Cardiac ventricle fibroblast (primary cell): ENCODE measurements around the genes ACTR5 and LPIN3.

GRCh38 chr20:38503179-38503540 is 30.5 kb downstream of the RALGAPB start:
- RAMPAGE, long total RNA: no peak

- RAMPAGE, long total RNA: no peak
Measured at GRCh38 chr20:38747816-38748578, at the start of gene ACTR5. Gene ACTR5, plus strand, starts transcription at chr20:38748460.

- RAMPAGE, long total RNA: no peak
Measured at GRCh38 chr20:38805861-38806679, 573 bp downstream of the PPP1R16B start.

DNA sequence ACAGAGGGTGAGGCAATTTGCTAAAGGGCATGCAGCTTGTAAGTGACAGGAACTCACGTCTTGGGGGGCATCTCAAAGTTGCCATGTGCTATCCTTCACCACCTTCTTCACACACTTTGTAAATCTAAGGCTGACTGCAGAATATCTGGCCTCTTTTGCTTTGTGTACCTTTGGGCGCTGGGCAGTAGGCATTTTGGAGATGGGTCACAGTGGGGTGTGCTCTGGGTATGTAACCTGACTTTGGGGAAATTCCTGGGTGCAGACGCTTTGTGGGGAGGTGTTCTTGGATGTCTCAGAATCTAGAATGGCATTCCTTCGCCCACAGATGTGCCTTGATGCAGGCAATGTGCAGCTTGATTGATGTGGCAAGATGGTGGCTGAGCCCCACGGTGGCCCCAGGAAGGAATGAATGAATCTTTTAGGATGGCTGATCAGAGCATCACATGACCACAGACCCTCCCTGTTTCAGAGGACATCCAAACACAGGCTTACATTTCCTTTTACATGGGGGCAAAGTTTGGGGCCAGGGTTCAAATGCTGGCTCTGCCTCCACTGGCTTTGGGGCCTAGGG is 5.4 kb downstream of the PPP1R16B start:
- RAMPAGE, long total RNA: no peak

DNA sequence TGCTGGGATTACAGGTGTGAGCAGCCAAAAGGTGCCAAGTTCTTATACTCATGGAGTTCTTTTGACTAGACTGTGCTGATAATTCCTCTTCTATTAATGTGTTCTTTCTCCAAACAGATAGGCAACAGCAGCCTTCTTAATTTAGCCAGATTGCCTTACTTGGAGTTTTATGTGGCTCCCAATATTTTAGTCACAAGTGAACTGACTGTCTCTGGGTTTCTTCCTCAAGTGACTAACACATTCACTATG is 8.0 kb downstream of the DHX35 start:
- RAMPAGE, long total RNA: no peak

DNA sequence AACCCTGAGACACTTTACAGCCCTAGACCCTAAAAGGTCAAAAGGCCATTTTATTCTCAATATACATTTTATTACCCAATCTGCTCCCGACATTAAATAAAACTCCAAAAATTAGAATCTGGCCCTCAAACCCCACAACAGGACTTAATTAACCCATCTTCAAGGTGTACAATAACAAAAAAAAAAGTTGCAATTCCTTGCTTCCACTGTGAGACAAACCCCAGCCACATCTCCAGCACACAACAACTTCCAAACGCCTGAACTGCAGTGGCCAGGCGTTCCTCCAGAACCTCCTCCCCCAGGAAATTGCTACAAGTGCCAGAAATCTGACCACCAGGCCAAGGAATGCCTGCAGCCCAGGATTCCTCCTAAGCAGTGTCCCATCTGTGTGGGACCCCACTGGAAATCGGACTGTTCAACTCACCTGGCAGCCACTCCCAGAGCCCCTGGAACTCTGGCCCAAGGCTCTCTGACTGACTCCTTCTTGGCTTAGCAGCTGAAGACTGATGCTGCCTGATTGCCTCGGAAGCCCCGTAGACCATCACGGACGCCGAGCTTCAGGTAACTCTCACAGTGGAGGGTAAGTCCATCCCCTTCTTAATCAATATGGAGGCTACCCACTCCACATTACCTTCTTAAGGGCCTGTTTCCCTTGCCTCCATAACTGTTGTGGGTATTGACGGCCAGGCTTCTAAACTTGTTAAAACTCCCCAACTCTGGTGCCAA is 417.9 kb downstream of the MAFB start:
- RAMPAGE, long total RNA: no peak

- RAMPAGE, long total RNA: no peak
Measured at GRCh38 chr20:40323261-40323967, 365.6 kb downstream of the MAFB start.

DNA sequence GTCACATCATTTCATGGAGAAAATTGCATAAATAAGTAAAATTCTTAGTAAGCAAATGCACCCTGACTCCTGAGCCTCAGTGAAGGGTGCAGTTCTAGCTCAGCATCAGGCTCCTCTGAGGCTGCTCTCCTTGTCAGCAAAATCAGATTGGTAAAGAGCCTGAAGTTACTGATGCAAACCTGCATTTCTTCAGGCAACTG is 266.1 kb downstream of the MAFB start:
- RAMPAGE, long total RNA: no peak

- RAMPAGE, long total RNA: no peak
Measured at GRCh38 chr20:40684378-40685447, 4.3 kb downstream of the MAFB start.

GRCh38 chr20:41006720-41007166 is 21.9 kb upstream of the TOP1 start:
- RAMPAGE, long total RNA: no peak

GRCh38 chr20:41017658-41018197 is 10.9 kb upstream of the TOP1 start:
- RAMPAGE, long total RNA: no peak

- RAMPAGE, long total RNA: no peak
Measured at GRCh38 chr20:41076760-41077116, 48.1 kb downstream of the TOP1 start.

DNA sequence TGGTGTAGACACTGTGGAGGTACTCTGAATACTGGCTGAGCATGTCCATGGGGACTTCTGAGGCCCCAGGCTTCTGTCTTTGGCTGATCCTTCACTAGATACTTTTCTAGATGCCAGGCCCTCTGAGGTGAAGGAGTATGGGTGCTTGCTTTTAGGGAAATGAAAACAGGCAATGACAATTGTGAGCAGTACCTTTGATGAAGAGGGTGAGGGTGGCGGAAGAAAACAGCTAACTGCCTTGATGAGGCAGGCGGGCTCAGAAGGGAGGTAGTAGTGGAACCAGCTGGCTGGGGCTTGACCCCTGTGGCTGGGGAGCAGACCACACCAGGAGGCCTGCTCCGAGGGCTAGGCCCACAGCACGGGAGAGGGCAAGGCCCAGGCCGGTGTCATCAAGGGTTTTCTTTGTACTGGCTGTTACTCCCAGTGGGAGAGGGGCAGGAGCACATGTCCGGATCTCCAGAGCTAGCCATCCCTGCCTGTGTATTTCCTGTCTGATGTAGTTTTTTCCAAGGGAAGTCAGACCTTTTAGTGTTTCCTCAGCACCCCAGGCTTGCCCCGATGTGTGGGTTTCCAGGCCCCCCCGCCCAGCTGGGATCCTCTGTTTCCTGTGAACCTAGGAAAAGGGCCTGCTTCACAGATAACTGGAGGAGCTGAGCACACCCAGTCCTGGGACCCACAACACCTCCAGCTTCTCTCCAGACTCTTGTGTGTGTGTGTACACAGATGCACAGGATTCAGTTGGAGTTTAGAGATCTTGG is 4.0 kb downstream of the PLCG1 start:
- RAMPAGE, long total RNA: no peak

- RAMPAGE, long total RNA: no peak
Measured at GRCh38 chr20:41162919-41163527, 25.7 kb downstream of the PLCG1 start.

DNA sequence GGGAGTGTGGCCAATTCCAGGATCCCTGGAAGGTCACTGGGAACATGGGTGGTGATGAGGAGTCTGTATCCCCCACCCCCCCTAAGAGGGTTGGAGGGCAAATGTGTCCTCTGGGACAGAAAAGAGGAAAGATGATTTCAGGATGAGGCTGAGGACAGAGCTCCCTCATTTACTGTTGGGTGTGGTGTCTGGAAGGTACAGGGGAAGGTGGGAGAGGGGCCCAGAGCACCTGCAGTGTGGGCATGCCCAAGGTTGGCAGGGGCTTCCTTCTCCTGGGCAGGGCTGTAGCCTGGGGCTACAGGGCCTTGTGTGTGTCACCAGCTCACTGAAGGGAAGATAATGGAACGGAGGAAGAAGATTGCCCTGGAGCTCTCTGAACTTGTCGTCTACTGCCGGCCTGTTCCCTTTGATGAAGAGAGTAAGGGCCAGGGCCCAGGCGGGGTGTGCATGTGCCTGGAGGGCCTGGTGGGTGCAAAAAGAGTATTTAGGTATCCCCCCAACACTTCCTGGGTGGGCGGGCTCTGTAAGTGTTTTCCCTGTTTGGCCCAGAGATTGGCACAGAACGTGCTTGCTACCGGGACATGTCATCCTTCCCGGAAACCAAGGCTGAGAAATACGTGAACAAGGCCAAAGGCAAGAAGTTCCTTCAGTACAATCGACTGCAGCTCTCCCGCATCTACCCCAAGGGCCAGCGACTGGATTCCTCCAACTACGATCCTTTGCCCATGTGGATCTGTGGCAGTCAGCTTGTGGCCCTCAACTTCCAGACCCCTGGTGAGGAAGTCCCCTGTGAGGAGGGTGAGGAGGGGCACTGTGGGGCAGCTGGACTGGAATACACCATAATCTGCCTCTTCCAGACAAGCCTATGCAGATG is 34.8 kb downstream of the PLCG1 start:
- RAMPAGE, long total RNA: no peak

DNA sequence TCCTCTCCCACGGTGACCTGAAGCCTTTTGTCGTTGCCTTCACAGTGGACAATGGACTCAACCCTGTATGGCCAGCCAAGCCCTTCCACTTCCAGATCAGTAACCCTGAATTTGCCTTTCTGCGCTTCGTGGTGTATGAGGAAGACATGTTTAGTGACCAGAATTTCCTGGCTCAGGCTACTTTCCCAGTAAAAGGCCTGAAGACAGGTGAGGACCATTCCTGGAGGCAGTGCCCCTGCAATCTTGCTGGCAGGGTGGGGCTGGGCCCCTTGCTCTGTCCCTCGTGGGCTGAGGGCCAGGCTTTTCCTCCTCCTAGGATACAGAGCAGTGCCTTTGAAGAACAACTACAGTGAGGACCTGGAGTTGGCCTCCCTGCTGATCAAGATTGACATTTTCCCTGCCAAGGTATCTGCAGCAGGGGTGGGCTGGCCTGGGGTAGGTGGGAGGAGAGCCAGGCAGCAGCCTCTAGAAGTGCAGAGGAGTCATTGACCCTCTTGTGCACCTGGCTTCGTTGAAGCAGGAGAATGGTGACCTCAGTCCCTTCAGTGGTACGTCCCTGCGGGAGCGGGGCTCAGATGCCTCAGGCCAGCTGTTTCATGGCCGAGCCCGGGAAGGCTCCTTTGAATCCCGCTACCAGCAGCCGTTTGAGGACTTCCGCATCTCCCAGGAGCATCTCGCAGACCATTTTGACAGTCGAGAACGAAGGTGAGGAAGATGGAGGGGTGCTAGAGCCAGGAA is 36.4 kb downstream of the PLCG1 start:
- RAMPAGE, long total RNA: no peak

GRCh38 chr20:41205286-41205895 is 68.0 kb downstream of the PLCG1 start:
- RAMPAGE, long total RNA: no peak

GRCh38 chr20:41247926-41248641 is 69.4 kb downstream of the ZHX3 start:
- RAMPAGE, long total RNA: no peak

DNA sequence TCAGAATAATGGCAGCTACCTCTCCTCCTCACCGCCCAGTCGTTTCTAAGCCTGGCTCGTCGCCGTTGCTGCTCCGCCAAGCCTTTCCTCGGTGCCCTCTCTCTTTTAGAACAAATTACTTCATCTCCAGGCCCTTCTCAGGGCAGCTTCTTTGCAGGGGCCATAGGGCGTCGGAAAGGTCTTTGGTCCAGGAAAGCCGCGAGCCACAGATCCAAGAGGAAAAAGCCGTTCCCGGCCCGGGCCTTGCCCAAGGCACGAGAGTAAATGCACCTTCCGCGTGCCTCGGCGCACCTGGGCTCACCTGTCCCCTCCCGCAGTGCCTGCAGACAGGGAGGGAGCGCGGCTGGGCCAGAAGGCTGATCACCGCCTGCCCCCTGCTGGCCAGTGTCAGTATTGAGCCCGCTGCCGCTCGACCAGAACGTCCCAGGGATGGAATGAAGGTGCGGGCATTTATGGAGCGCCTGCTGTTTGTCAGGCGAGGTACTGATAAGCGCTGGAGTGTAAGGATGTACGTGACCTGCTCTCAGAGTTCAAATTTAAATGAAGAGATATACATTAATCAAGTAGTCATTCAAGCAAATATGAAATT is 727 bp upstream of the LPIN3 start:
- RAMPAGE, long total RNA: no peak

DNA sequence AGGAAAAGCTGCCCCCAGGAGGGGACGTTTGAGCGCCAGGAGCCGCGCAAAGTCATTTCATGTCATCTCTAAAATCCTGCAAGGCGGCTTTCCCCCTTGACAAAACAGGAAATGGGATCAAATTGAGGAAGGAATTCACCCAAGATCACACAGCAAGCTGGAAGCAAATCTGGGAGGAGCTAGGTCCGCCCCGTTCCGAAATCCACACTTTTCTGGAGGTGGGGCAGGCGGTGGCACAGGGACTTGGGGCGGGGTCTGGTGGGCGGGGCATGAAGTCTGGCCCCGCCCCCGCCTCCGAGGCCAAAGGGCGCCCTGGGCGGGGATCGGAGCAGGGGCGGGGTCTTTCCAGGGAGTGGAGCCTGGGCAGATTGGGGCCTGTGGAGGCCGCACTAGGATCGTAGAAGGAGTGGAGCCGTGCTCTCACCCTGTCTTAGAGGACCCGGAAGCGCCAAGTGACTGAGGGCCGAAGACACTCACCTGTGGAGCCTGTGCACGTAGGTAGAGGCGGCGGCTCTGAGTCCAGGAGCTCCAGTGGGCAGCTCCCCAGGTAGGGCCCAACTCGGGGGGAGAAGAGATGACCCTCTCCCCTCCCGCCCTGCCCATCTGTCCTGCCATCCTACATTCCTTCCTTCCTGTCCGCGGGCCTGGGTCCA is at the start of gene LPIN3:
TSS of gene LPIN3 (plus strand) at position 366 of the 653 bp plus-strand sequence.
- RAMPAGE, long total RNA: no peak